Cytotoxic T cell (primary cell): ENCODE measurements around a stretch of chr9.

GRCh38 chr9:129773550-129774226 lies 20.8 kb upstream of the PTGES start:
- PRO-cap, 2 experiments = no peak in any of the 2 experiments

GRCh38 chr9:129815091-129815688 lies 8.7 kb downstream of the TOR1A start:
- PRO-cap, 2 experiments = no peak in any of the 2 experiments

DNA sequence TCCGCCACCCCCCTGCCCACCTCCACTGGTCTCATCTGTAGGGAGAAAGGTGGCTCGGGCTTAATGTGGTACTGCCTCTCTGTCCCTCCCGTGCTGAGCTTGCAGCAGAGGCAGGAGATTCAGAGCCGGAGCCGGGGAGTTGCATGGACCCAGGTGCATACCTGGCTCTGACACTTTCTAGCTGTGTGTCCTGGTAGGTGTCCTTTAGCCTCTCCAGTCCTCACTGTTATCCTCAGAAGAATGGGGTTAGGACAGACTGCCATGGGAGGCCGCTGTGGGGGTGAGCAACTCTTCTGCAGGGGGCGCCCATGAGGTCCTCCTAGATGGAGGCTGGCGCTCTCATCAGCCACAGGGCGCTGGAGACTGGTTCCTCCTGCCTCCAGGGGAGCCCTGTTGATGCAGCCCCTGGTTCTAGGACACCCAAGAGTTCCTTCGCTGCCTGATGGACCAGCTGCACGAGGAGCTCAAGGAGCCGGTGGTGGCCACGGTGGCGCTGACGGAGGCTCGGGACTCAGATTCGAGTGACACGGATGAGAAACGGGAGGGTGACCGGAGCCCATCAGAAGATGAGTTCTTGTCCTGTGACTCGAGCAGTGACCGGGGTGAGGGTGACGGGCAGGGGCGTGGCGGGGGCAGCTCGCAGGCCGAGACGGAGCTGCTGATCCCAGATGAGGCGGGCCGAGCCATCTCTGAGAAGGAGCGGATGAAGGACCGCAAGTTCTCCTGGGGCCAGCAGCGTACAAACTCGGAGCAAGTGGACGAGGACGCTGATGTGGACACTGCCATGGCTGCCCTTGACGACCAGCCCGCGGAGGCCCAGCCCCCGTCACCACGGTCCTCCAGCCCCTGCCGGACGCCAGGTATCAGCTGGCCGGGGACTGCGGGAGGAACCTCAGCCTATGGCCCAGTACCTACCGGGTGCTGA lies 32.6 kb downstream of the USP20 start:
- PRO-cap, 2 experiments = no peak in any of the 2 experiments

DNA sequence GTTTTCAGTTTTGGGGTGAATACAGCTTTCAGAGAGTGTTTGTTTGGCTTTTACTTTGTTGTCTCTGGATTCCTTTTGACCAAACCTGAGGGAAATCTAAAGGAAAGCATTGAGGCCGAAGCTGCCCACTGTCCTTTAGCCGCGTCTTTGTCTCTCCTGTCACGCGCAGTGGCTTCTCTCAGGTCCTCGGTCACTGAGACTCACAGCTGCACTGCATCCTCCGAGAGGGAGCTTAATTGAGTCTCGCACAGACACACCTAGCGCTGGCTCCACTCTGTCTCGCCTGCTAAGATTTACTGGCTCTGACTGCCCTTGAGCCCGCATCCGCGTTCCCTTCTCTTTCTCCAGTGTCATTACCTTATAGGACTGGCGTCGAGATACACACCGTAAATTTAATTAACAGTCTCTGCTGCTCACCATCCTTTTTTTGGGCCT lies 58.0 kb downstream of the GPR107 start:
- PRO-cap, 2 experiments = no peak in any of the 2 experiments

GRCh38 chr9:130118112-130118449 lies 54.1 kb upstream of the NCS1 start:
- PRO-cap, 2 experiments = no peak in any of the 2 experiments

DNA sequence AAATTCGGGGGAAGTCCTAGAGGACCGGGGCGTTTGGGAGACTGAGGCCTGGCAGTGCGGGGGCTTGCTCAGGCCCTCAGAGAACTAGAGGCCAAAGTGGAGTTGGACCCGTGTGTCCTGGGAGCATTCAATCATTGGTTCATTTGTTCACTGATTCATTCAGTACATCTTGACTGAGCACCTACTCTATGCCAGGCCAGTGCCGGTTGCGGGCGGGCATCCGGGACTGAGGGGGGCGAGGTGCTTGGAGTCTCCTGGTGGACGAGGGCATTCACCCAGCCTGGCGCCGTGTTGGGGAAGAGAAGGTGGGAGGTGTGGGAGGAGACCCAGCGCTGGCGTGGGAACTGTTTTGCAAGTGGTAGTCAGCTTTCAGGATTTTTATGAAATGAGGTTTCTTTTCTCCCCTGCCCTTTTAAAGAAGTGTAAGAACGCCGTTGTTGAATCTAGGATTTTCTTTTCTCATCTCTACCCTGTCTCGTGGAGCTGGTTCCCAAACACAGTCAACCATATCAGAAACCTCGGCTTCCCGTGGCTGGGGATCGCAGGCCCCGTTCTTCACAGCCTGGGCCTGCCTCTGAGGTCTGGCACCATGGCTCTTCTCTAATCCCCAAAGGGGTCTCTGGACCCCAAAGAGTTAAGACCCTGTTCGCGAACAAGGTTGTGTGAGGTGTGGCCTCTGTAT lies 37.3 kb downstream of the NCS1 start:
- PRO-cap, 2 experiments = no peak in any of the 2 experiments

DNA sequence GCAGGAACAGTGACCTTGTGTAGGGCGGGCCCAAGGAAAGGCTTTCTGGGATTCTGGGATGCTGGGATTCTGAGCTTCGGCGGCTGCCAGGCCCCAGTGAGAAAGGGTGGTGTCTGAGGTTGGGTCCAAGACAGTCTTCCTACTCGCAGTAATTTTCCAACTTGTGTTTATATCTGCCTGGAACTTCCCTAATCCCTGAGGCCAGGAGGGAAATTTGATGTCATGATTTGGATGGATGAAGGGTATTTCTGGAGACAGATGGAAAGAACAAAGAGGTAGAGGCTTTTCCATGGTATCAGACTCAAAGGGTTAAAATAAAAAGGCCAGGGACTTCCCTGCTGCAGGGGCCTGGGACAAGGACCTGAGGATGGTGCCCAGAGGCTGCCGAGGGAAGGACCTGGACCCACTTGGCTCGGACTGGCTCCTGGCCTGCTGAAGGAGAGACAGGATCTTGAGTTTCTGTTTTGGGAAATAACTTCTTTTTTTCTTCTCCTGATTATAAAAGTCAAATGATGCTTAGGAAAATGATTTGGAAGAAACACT lies 52.5 kb downstream of the HMCN2 start:
- PRO-cap, 2 experiments = no peak in any of the 2 experiments

DNA sequence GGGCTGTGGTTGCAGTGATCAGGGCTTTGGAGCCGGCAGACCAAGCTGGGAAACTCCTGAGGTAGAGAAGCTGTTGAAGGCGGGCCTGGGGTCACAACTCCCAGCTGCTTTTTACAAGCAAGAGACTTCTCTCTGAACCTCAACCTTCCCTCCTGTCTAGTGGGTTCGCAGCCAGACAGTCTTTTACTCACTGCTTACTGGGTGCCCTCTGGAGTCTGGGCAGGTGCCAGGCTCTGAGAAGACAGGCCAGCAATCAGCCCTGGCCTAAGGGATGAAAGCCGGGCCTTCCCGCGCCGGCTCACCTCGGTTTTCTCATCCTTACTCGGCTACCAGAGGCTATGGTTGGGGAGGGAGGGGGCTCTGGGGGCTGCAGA lies 683 bp upstream of the ASS1 start:
- PRO-cap, 2 experiments = no peak in any of the 2 experiments

- PRO-cap, 2 experiments = no peak in any of the 2 experiments
Observed at GRCh38 chr9:130445530-130446075, 842 bp downstream of the ASS1 start.

- PRO-cap, 2 experiments = no peak in any of the 2 experiments
Observed at GRCh38 chr9:130549116-130549553, 30.2 kb upstream of the FUBP3 start.

DNA sequence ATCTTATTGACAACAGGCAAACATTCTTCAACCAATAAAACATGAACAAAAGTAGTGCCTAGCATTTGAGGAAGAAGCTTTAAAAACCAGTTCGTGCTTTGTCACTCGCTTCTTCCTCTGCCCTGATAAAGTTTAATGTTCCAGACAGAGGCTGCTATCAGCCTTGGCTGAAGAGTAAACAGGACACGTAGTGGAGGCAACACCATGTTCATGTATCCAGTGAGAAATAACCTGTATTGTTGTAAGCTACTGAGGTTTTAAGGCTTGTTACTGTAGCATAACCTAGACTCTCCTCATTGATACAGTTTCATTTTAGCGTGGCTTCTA lies 3.2 kb upstream of the FUBP3 start:
- PRO-cap, 2 experiments = no peak in any of the 2 experiments

DNA sequence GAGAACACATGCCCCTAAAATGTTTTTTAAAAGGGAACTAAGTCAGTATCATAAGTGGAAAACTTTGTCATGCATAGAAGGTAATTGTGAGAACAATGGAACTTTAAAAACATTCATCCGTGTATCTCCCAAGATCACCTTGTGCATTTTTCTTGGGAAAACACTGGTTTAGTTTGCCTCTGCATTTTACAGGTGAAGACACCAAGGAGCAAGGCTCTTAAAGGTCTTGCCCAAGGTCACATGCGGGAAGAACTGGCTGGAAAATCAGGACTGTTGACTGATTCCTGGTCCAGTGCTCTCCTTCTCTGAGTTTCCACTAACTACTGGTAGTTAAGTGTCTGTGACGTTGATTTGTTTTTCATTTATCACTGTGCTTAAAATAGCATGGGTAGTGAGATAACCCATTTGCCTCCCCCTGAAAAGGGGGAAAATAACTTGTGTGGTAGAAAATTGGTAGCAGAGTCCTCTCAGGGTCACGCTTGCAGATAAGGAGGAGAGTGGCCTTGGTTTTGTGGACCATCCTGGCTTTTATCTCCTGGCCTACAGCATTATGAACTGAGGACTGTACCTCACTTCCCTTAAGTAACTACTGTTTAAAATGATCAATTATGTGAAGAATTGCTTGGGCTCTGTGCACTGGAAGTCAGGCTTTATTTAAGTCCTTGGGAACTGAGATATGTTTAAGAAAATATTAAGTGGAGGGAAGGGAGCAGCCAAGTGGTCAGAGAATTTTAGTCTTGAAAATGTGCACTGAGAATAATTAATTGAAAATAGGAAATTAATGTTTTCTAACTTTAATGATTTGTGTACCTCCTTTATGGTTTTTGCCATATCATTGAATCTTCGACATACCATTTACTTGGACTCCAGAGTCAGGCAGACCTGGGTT lies 10.9 kb downstream of the FUBP3 start:
- PRO-cap, 2 experiments = no peak in any of the 2 experiments

DNA sequence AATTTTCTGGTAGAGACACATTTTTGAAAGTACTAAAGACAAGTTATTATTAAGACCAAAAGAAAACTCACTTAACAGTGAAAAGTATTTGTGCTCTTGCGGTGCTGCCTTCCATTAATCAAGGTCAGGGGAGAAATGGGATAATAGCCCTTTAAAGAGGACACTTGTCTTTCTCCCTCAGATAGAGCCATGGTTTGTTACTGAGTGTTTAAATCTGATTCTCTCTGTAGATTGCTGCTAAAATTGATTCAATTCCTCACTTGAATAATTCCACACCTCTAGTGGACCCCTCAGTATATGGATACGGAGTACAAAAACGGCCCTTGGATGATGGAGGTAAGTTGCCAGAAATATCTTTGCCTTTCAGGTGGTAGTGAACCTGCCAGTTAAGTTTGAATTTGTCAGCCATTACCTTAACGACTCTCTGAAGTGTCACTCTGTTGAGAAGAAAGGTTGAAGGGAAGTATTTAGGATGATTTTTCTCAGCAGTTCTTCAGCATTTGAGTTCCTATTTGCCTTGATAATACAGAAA lies 15.9 kb downstream of the FUBP3 start:
- PRO-cap, 2 experiments = no peak in any of the 2 experiments

DNA sequence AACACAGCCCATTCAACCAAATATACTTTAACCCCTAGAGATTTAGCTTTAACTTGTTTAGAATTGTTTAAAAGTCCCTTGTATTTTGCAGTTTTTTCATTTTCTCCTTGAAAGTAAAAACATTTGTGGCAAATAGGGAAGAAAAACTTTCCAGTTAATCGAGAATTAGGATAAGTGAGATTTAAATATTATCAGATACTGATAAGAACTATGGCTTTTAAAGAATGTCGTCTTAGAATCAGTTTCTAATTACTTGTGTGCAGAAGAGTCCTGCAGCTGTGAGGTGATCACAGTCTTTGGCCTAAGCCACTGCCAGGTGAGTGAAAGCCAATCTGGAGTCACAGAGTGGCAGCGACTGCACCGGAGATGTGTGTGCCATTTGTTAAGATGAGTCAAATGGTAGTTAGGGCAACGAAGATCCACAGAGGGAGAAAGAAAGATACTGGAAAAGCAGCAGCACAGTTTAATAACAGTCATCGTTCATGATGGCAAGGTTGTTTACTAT lies 56.1 kb upstream of the ABL1 start:
- PRO-cap, 2 experiments = no peak in any of the 2 experiments

DNA sequence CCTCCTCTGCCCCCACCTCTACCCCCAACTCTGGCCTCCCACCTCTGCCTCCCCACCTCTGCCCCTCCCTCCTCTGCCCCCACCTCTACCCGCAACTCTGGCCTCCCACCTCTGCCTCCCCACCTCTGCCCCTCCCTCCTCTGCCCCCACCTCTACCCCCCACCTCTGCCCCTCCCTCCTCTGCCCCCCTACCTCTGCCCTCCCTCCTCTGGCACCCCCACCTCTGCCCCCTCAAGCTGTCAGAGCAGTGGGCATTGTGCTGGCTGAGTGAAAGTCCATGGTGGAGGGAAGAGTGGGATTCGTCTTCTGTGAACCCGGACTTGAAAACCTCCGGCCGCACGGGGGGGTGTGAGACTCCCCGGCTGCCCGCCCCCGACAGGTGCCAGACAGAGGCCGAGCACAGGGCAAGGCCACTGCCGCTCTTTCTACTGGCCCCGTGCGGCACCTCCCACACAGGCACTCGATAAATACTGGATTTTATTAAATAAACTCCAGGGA lies 2.4 kb upstream of the QRFP start:
- PRO-cap, 2 experiments = no peak in any of the 2 experiments

DNA sequence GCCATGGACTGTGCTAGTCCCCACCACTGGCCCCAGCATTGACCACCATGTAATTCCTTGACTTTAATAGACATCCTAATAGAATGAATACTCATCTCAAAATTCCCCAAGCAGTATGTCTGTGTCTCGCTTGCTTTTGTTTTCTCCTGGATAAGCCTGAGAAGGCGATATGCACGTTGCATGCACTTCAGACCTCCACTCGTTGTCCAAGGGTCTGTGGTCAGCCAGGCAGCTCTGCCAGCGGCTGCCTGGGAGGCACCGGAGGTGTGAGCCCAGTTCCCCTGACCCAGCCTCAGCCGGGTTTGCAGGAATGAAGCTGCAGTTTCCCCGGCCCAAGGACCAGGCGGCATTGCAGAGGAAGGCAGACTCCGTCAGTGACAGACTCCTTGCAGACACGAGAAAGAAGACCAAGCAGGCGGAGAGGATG lies 11.1 kb upstream of the AIF1L start:
- PRO-cap, 2 experiments = no peak in any of the 2 experiments

- PRO-cap, 2 experiments = no peak in any of the 2 experiments
Observed at GRCh38 chr9:131100326-131100907, 4.1 kb downstream of the AIF1L start.

- PRO-cap, 2 experiments = no peak in any of the 2 experiments
Observed at GRCh38 chr9:131149844-131151120, 24.9 kb downstream of the NUP214 start.

GRCh38 chr9:131252093-131252528 lies 24.2 kb downstream of the FAM78A start:
- PRO-cap, 2 experiments = no peak in any of the 2 experiments

- PRO-cap, 2 experiments = no peak in any of the 2 experiments
Observed at GRCh38 chr9:131262635-131263068, 13.7 kb downstream of the FAM78A start.